Diencephalon (tissue), 2 donors: ENCODE data around the gene RGL2.

DNA sequence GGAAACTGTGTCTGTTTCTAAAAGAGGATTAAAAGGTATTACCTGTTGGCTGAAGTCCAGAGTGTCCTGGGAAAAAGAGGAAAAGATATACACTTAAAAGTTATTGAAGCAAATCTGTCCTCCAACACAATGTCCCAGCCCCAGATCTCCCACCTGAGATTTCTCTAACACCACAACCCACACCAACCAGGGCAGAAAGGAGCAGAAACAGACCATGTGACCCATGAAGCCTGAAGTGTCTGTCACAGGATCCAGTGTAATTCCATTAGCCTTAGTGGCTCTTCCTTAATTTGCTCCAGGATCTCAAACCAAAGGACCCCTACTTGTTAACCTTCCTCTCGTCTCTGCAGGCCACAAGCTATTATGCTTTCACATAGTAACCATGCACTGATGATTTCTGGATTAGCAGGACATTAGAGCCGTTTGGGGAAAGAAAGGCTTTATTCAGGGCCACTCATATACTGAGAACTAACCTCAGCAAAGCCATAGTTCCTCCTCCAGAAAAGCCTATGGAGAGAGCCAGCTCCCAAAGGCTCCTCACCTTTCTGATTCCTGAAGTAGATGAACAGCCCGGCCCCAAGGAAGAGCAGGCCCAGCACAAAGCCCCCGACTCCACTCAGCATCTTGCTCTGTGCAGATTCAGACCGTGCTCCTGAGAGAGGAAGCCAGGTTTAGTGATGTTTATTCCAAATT lies 9.3 kb downstream of the HLA-DRB1 start:
- RAMPAGE, long total RNA, result no peak

GRCh38 chr6:32609331-32610605 lies 20.1 kb upstream of the HLA-DRB1 start:
- RAMPAGE, long total RNA, result no peak

DNA sequence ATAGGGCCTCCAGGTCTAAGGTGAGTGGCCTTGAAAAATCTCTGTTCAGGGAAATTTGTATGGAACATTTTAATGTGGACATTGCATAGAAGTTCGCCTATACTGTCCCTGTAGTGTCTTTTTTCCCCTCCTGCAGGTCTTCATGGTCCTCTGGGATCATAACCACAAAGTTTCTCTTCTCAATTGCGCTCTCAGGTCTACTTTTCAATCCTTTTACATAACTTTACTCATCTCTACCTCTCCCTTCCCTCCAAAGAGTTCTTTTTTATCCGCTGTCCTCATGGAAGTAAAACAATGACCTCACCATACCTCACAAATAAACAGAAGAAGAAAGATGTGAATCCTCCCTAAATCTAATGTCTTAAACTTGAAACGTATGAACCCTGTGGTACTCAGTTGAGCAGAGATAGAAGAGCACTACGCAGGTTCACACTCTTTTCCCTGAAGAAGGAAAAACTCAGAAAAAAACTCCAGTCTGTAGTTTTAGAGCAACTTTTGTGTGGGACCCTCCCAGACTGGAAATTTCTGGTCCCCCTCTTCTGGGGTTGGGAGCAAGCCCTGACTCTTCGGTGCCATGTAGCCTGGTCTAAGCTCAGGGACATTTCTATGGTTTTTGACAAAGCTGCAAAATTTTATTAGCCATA lies 12.0 kb upstream of the HLA-DQA1 start:
- RAMPAGE, long total RNA, result no peak

- RAMPAGE, long total RNA, result no peak
Observed at GRCh38 chr6:32761508-32762210, 1.7 kb downstream of the HLA-DQB2 start.

- RAMPAGE, long total RNA, result no peak
Observed at GRCh38 chr6:32854325-32854798, 370 bp downstream of the PSMB9 start.

GRCh38 chr6:32943923-32944290 lies 3.1 kb upstream of the HLA-DMB start:
- RAMPAGE, long total RNA, result no peak

DNA sequence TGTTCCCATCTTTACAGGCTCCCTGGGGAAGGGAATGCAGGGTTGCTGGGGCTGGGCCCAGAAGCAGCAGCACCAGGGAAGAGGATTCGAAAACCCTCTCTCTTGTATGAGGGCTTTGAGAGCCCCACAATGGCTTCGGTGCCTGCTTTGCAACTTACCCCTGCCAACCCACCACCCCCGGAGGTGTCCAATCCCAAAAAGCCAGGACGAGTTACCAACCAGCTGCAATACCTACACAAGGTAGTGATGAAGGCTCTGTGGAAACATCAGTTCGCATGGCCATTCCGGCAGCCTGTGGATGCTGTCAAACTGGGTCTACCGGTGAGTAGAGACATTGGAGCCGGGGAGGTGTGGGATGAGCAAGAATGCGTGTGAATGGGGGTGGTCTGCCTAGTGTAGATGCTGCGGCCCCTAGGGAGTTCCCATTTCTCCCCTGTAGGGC lies 6.1 kb downstream of the BRD2 start:
- RAMPAGE, long total RNA, result no peak

DNA sequence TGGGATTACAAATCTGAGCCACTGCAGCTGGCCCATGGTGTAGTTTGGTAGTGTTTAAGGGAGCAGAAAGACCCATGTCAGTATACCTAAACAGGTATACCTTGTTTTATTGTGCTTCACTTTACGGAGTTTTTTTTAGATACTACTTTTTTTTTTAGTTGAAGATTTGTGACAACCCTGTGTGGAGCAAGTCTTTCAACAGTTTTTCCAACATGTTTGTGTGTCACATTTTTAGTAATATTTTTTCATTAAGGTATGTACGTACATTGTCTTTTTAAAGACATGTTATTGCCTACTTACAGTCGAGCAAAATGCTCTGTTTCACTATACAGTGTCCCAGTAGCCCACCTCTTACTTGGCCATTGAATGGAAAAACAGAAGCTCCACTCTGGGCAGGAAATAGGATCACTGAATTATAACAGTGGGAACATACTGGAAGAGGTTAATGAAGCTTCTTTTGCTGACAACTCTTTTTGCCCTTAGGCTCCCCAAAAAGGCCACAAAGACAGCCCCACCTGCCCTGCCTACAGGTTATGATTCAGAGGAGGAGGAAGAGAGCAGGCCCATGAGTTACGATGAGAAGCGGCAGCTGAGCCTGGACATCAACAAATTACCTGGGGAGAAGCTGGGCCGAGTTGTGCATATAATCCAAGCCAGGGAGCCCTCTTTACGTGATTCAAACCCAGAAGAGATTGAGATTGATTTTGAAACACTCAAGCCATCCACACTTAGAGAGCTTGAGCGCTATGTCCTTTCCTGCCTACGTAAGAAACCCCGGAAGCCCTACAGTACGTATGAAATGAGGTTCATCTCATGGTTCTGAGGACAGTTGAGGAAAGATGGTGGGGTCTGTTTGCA lies 11.2 kb downstream of the BRD2 start:
- RAMPAGE, long total RNA, result no peak

DNA sequence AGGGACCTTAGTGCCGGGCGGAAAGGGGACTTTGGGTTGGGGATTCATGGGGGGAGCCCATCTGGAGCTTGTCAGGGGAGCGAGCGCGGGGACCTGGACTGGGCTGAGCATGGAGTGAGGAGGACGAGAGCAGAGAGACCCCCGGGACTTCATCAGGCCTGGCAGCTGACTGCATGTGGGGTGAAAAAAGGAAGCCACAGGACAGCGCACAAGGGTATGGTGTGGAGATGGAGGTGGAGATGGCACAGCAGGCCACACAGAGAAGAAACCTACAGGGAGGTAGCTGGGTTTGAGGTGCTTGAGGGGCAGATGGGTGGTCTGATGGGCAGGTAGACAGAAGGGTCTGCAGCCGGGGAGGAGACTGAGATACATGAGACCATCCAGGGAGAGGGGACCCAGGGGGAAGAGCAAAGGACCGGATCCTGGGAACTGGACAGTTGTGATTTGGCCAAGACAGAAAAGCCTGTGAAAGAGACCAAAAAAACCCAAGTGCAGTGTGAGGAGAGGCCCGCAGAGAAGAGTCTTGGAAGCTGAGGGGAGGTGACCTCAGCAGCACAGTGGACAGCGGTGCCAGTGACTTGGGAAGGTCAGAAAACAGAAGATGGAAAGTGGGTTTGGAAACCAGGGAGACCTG lies 5.3 kb downstream of the HLA-DPB1 start:
- RAMPAGE, long total RNA, result no peak

GRCh38 chr6:33085594-33086222 lies 9.9 kb downstream of the HLA-DPB1 start:
- RAMPAGE, long total RNA, result no peak

DNA sequence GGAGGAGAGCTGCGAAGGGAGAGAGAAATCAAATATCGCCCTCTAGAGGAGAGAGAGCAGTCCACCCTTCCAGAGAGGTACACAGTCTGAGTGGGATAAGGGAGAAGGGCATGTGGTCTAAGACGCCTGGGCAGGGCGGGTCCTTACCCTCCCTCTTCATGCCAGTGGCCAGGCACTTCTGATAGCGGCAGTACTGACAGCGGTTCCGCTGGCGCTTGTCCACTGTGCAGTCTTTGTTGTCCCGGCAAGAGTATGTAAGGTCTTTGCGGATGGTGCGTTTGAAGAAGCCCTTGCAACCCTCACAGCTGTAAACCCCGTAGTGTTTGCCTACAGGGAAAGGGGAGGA lies 2.9 kb downstream of the RXRB start:
- RAMPAGE, long total RNA, result no peak

DNA sequence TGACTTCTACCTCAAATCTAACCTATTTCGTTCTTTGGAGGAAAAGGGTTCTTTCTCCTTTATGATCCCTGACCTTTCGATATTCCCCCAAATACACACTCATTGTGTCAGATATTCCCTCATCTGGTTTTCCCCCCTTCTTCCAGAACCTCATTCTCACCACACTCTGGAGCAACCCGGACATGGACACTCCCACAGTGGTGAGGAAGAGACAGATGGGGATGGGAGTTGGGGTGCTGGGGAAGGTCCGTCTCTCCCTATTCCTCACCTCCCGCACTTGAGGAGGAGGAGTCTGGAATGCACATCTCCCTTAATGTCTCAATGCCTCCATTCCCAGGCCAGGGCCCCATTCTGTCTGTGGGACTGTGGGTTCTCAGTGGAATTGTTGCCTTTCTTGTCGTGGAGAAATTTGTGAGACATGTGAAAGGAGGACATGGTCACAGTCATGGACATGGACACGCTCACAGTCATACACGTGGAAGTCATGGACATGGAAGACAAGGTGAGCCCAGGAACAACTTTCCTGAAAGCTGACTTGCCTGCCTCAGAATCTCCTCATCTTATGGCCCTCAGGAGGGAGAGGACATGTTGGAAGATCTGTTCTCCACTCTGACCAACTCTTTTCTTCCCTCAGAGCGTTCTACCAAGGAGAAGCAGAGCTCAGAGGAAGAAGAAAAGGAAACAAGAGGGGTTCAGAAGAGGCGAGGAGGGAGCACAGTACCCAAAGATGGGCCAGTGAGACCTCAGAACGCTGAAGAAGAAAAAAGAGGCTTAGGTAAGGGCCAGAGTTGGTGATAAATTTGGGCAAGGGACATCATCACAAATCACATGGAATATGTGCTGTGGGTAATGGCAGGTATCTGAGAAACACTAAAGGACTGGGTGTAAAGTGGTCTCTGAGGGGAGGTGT lies 1.5 kb downstream of the SLC39A7 start:
- RAMPAGE, long total RNA, result no peak

- RAMPAGE, long total RNA, result no peak
Observed at GRCh38 chr6:33282098-33283086, 5.5 kb downstream of the B3GALT4 start.

DNA sequence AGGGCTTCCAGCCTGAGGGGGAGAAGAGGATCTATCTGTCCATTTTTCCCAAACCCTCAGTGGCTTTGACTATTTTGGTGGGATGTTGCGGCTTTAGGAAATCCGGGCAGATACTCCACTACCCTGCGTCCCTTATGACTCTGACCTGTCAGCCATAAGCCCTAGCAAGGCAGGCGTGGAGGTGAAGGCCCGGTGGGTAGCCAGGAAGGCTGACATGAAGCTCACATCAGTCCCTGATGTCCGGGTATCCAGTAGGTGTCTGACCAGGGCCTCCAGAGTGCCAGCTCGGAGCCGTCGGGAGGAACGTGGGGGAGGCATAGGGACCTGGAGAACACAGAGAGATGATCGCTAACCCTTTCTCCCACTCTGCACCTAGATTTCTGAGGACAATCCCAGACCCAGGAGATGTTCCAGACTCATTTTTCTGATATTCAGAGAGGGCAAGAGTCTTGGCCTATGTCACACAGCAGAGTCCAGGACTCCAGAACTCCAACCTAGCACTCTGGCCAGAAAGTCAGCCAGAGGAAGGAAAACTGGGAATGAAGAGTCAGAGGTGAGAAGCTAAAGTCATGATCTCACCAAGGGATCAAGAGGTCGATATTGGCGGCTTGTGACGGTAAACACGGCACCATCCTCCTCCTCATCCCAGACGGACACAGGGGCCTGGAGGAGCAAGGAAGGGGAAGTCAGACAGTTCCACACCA lies 2.1 kb downstream of the RGL2 start:
- RAMPAGE, long total RNA, result no peak

DNA sequence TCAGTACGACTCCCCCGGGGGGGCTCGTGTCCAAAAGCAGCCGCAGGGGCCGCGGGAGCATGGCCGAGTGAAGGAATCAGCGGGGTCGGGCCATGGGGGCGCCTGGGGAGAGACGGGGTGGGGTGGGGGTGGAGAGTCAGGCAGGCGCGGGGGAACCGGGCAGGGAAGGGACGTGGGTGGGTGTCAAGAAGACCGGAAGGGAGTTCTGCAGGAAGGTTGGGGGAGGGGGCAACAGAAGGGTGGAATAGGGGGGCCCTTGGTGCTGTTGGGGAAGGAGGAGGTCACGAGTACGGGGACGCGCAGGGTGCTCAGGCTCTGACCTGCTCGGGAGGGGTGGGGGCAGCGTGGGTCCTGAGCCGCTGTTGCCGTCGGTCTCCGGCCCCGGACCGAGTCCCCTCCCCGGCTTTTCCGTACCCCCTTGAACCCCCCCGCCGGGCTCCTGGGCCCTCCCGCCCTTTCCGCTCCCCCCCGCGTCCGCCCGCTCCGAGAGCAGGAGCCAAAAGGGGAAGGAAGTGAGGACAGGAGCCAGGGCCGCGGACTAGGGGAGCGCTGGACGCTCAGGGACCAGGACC lies at the start of gene RGL2:
TSS of gene RGL2 (minus strand) at position 393 of the 572 bp plus-strand sequence.
- RAMPAGE, long total RNA, result no peak

DNA sequence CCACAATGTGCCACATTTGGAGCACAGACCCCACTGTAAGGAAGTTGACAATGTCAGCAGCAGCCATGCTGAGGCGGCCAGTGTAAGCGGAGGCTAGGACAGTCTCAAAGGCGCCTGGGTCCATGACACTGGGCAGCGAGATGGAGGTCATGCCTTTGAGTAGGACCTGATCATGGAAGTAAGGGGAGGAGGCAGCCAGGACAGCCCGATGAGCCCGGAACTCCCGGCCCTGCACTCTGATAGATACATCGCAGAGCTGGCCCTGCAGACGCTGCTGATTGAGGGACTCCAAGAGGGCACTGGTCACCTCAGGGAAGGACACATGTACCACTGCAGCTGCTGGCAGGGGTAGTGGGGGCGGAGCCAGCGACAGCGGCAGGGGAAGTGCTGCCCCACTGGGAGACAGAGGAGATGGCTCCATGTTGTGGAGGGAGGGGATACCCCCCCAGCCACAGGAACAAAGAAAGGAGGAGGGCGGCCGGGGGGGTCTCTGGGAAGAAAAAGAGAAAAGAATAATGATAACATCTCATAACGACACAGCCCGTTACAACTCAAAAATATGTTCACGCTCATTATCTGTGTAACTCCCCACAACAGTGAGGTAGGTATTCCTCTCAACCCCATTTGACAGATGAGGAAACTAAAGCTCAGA lies 922 bp downstream of the ZBTB22 start:
- RAMPAGE, long total RNA, result no peak

DNA sequence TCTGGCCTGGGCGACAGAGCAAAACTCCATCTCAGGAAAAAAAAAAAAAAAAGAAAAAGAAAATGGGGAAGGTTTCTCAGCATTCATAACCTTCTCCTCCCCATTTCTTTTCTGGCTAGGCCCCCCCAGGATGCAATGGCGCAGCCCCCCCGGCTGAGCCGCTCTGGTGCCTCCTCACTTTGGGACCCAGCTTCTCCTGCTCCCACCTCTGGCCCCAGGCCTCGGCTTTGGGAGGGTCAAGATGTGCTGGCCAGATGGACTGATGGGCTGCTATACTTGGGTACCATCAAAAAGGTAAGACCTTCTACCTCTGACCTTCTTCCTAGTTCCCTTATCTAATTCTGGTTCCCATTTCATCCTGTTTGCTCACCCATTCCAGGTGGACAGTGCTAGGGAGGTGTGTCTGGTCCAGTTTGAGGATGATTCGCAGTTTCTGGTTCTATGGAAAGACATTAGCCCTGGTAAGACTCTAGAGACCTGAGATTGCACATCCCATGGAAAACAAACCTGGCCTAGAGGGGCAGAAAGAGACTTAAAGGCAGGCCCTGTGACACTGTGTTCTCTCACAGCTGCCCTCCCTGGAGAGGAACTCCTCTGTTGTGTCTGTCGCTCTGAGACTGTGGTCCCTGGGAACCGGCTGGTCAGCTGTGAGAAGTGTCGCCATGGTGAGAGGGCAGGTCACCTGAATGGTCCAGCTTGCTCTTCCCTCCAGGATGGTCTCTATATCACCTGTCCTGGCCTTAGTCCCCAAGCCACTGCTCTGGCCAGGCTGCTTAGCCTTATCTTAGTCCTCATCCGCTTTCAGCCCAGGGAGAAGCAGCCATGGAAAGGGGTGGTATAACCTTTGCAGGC lies 1.5 kb downstream of the PHF1 start:
- RAMPAGE, long total RNA, result no peak

DNA sequence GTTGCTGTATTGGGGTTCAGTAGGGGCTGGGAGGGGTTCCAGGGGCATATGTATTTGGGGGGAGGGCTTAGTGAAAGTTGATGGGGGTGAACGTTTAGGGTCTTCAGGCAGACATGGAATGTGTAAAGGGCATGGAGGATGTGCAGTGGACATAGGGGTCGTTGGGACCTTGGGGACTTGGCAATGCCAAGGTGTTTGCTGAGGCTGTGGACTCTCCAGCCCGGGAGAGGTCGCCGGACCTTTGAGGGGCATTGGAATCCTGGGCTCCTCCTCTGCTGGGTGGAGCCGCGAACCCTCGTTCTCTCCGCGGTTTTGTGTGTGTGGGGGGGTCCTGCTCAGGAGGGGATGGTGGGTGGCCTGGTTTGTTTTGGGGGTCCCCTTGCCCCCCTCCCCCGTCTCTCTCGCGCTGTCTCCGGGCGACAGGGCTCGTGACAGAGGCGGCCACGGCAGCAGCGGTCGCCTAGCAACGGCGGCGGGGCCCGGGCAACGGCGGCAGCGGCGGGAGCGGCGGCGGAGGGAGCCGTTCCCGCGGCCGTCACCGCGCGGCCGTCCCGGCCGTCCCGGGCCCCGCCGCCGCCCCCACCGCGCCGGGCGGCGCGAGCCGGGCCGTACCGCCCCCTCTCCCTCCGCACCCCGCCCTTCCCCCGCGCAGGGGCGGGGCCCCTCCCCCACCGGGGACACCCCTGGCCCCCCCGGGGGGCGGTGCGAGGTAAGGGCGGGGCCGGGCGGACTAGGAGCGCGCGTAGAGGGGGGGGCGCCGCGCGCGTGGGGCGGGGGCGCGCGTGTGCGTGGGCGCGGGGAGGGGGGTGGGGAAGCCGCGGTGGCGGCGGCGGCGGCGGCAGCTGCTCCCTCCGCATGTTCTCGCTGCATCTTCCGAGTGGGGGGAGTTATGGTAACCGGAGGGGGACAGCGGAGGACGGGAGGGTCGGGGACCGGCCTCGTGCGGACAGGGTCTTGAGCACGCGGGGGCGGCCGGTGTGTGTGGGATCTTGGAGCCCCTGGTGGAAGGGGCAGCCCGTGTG lies 7.9 kb downstream of the SYNGAP1 start:
- RAMPAGE, long total RNA, result no peak

DNA sequence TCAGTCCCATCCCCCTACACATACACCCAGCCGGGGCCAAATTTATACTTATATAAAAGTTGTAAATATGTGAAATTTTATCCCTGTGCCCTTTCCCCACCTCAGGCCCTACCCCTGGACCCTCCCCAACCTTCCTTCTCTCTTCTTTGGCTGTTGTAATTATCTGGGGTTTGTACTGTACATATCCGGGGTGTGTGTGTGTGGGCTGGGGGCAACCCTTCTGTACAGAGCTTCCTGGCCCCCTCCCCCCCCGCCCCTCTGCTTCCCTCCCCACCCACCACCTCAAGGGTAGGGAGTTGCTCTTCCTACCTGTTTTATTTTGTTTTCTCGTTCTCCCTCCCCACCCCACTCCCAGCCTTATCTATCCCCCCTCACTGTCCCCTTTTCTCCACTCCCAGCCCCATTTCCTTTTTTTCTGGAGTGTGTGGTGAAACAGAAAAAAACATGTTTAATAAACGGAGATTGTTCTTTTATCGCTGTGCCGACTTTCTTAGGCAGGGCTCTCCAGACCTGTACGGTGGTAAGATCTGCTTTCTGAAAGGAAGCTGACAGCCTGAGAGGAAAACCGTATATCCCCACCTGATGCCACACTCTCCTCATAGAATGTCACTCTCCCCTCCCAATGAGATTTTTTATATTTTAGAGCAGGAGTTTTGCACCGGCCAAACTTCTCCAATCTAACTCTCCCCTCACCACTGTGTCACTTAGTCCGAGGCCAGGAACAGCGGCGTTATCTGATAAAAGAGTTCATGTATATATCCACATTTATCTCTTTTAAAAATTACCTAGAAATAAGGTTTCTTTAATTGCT lies 954 bp upstream of the ZBTB9 start:
- RAMPAGE, long total RNA, result no peak

GRCh38 chr6:33533046-33533391 lies 47.1 kb downstream of the BAK1 start:
- RAMPAGE, long total RNA, result no peak